B cell (primary cell): Measurements from ENCODE around the genes LBHD2 and EXOC3L4.

DNA sequence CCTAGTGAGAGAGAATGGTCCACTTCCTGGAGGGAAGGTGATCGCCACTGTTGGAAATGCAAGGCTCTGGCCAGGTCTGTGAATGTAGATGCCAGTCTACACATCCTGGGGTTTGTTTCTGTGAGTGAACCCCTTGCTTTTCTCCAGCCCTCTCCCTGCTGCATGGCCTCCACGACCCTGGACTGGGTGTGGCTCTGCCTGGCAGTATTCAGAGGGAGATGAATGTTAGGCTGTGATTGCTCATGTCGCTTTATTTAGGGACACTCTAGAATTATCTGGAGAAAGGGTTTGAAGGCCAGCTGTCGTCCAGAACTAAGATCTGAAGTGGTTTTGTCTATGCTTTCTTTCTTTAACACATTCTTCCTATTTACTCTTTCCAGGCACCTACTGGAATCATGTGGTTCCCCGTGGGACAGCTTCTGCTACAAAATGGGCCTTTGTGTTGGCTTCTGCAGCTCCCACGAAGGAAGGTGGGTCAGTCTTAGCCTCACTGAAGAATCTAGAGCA is 59.3 kb downstream of the ANKRD9 start:
- PRO-cap: no peak
- CAGE, long polyA plus RNA: no peak

GRCh38 chr14:102504546-102505203 is 4.9 kb downstream of the ANKRD9 start:
- PRO-cap: no peak
- CAGE, long polyA plus RNA: no peak

- PRO-cap: no peak
- CAGE, long polyA plus RNA: no peak
Measured at GRCh38 chr14:102507208-102507998, 2.2 kb downstream of the ANKRD9 start.

- PRO-cap: no peak
- CAGE, long polyA plus RNA: no peak
Measured at GRCh38 chr14:102510754-102511165, 1.2 kb upstream of the ANKRD9 start.

GRCh38 chr14:102590459-102591253 is 1.8 kb upstream of the RCOR1 start:
- PRO-cap: no peak
- CAGE, long polyA plus RNA: no peak

- PRO-cap: bidirectional peak, plus-strand start at chr14:102593450, minus-strand start at chr14:102593360
- CAGE, long polyA plus RNA: no peak
Measured at GRCh38 chr14:102592740-102593685, 564 bp downstream of the RCOR1 start.

DNA sequence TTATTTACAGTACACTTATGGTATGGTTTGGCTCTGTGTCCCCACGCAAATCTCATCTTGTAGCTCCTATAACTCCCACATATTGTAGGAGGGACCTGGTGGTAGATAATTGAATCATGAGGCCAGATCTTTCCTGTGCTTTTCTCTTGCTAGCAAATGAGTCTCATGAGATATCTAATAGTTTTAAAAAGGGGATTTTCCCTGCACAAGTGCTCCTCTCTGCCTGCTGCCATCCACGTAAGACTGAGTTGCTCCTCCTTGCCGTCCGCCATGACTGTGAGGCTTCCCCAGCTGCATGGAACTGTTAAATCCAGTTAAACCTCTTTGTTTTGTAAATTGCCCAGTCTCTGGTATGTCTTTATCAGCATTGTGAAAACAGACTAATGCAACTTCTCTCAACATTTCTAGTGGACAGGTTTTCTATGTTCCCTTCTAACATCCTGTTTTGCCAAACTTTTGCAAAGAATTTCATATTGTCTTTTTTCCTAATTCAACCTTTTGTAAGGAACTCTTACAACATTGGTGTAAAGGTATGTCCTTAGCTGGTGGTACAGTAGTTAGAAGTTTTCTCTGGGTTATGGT is 70.6 kb downstream of the RCOR1 start:
- PRO-cap: no peak
- CAGE, long polyA plus RNA: no peak

DNA sequence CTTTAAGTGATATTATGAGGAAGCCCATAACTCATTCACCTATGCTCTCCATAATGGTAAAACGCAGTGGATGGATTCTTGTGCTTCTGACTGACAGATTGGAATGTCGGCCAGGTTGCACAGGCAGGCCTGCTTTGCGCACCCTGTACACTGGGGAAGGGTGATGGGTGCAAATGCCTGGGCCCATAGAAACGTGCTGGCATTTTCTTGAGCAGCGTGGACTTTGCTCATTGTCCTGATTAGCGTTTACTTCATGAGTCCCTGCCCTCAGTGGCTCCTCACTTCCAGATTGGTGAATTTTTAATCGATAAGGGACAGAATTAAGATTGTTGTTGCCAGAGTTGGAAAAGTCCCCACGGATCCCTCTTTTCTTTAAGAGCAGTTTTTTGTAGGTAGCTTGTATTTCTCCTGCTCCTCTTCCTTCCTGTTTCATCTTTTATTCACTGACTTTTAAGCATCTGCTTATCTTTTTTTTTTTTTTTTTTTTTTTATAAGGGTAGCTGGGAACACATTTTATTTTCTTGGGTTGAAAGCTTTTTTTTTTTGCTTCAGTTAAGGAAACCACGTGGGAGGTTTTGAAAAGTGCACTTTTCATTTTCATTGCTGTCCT is 80.8 kb upstream of the TRAF3 start:
- PRO-cap: no peak
- CAGE, long polyA plus RNA: no peak

DNA sequence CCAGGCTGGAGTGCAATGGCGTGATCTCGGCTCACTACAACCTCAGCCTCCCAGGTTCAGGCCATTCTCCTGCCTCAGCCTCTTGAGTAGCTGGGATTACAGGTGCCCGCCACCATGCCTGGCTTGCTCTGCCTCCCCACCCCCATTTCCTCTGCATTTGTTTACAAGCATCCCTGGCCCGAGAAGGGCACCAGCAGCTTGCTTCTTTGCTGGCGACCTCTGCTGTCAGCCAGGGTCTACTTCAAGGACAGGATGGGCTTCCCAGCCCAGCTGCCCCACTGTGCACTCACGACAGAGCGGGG is 4.1 kb upstream of the TRAF3 start:
- PRO-cap: no peak
- CAGE, long polyA plus RNA: no peak

DNA sequence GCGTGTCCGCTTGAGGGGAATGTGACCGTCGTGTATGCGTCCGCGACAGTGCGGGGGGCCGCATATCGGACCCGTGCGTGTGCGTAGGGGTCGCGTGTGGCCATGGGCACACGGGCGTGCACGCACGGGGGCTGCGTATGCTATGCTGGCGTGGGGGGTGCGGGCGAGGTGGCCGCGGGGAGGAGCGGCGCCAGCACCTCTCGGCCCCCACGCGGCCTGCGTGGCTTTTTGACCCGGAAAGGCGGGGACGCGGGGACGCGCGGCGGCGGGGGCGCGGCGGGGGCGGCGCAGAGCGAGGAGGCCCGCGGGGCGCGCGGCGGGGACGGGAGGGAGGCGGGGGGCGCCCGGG is 396 bp upstream of the TRAF3 start:
- PRO-cap: bidirectional peak, plus-strand start at position 288 of the sequence, minus-strand start at position 230 of the sequence
- CAGE, long polyA plus RNA: no peak

DNA sequence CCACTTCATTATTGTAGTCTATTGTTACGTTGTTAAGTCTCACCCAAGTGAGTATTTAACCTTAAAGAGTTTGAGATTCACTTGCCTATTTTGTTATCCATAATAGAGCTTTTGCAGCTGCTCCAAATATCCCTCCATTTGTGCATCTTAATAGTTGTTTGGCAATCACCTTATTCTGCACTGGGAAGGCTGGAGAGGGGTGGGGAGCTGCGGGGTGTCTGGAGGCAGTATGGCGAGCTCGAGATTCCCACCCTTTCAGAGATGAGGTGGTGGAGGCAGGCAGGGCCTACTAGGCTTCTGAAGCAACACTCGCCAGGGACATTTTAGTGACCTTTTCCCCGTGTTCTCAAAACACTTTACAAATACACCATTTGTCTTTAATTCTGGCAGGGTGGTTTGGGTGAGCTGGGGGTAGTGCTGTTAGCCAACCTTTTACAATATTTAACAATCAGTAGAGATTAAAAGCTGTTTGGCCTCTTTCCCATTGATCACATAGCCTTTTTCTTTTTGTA is 40.6 kb downstream of the TRAF3 start:
- PRO-cap: unidirectional peak, plus-strand start at position 384 of the sequence
- CAGE, long polyA plus RNA: no peak

DNA sequence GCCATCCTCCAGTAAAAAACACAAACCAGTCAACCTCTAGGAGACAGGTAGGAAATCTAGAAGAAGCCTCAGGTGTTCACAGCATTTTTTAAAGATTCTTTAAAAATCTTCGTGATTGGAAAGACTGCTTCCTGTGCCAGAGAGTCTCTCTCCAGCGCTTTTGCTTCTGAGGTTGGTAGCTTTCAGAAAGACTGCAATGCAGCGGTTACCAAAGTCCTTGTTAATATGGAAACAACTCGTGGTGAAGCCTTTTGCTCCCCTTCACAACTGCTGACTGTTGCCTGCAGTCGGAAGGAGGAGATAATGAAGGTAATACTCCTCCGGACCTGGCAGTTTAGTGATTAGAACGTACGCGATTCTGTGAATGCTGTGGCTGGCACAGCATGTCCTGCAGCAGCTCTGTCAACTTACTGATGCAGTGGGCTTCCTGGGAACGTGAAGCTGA is 50.9 kb downstream of the TRAF3 start:
- PRO-cap: no peak
- CAGE, long polyA plus RNA: no peak

- PRO-cap: no peak
- CAGE, long polyA plus RNA: no peak
Measured at GRCh38 chr14:102873882-102874205, 48.6 kb upstream of the AMN start.

DNA sequence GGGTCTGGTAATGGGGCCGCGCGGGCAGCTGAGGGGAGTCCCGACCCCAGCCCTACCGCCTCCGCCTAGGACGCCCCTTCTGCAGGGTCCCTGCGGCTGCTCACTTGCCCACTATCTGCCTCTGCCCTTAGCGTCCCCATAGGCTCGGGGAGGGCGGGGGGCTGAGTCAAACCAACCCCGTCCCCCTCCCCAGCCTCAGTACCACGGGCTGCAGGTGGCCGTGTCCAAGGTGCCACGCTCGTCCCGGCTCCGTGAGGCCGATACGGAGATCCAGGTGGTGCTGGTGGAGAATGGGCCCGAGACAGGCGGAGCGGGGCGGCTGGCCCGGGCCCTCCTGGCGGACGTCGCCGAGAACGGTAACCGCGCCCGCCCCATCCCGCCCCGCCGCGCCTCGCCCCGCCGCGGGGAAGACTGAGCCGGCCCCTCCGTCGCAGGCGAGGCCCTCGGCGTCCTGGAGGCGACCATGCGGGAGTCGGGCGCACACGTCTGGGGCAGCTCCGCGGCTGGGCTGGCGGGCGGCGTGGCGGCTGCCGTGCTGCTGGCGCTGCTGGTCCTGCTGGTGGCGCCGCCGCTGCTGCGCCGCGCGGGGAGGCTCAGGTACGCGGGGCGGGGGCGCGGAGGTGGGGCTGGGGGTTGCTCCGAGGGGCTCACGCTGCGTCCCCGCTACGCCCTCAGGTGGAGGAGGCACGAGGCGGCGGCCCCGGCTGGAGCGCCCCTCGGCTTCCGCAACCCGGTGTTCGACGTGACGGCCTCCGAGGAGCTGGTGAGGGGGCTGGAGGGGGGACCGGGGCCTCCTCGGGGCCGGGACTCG is 7.5 kb downstream of the AMN start:
- PRO-cap: no peak
- CAGE, long polyA plus RNA: no peak

GRCh38 chr14:103058070-103058336 is 654 bp upstream of the CDC42BPB start:
- PRO-cap: no peak
- CAGE, long polyA plus RNA: no peak

DNA sequence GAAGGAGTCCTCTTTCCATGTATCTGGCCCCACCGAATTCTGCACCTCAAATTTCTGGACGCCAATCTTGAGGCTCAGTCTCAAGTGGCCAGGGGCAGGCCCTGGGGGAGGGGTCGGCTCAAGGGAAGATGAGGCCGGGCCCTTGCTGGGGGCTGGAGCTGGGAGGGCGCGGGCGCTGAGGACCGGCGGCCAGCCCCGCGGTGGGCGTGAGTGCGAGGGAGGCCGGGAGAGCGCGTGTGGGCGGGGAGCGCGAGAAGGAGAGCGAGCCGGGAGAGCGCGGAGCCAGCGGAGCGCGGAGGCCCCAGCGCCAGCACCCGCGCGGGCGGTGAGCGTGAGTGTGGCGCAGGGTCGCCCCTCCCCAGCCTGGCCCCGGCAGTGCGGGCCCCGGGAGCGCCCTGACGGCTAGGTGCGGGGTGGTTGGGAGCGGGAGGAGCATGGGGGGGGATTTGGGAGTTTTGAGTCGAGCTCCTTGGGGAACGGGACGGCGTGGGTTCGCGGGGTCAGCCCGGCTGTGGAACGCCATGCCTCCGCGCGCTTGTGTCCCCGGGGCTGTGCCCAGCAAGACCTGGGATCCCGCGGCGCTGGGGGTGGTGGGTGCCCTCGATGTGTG is at the start of gene LBHD2:
LBHD2 (plus strand) TSS at position 269 of the 610 bp plus-strand sequence.
- PRO-cap: no peak
- CAGE, long polyA plus RNA: no peak

- PRO-cap: no peak
- CAGE, long polyA plus RNA: no peak
Measured at GRCh38 chr14:103094423-103095125, at the start of gene EXOC3L4. Gene EXOC3L4 (plus strand): TSS chr14:103094725.

DNA sequence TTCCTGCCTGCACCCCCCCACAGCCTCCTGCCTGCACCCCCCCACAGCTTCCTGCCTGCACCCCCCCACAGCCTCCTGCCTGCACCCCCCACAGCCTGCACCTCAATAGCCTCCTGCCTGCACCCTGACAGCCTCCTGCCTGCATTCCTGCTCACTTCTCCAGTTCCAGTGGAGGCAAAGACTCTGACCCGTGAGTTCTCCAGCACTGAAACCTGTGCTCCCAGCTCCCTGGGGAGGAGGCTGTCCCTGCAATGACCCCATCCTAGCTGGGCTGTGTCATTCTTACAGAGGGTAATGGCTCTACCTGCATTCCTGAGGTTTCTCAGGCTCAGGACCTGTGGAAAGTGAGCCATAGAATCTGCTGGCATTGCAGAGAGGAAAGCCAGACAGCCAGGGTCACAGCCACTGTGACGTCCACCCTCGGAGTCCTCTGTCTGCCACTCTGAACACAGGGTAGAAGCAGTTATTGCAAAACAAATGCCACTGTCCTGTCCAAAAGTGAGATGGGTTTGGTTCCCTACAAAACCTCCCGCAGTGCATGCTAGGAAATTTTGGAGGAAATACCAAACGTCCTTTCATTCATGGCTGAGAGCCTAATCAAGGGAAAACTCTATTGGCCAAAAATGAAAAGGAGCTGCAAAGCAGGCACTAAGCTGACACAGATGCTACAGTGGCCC is 37.7 kb downstream of the TNFAIP2 start:
- PRO-cap: no peak
- CAGE, long polyA plus RNA: no peak

GRCh38 chr14:103255477-103255855 is 78.6 kb upstream of the EIF5 start:
- PRO-cap: no peak
- CAGE, long polyA plus RNA: no peak

DNA sequence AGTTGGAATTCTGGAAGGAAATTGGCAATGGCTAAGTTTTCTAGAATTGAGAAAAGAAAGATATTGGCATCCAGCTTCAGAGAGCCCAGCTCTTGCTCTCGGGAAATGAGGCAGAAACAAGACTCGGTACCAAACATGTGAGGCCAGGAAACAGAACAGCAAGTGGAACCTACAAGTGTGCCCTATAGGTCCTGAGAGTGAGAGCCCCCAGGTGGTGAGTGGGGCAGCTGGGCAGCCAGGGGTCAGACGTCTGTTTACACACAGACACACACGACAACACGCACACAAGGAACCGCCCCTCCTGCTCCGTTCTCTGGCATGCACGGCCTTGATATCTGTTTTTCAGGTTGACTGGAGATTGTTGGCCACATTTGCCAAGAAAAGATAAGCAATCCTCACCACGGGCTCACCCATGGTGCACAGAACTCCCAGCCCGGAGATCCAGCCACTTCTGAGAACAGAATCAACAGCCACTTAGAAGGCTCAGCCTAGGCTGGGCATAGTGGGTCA is 19.6 kb upstream of the EIF5 start:
- PRO-cap: no peak
- CAGE, long polyA plus RNA: no peak